Peyer's patch (tissue), 4 donors: ENCODE data around the genes MFSD10 and RGS12.

DNA sequence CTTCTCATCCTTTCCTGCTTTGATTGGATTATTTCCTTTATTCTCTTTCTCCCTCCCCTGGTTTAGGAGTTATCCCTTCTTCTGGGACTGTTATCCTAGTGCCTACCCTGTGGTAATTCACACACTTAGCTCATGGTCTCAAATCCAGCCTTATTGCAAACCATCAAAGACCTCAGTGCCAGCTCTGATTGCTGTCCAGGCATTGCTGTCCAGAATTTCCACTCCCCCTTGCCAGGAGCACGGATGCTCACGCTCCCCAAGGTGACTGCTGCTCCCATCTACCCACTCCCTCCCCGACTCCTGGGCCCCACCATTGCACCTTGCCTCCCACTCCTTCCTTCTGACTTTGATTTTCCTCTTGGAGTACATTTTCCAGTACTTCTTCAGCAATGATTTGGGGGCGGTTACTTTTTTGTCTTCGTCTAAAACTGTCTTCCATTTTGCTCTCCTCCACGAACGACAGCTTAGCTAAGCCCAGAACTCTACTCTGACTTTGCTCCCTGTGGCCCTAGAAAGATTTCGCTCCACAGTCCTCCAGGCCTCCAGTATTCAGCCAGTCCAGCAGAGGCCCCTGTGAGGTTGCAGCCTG, 11.5 kb downstream of the ZFYVE28 start:
- PRO-cap, result no peak
- RAMPAGE, long total RNA, 4 experiments, result start-site peak on the minus strand in 2 of 4 experiments, centred at positions 148 to 284 of the sequence, 6 to 15 reads per replicate

GRCh38 chr4:2412155-2412430, 6.4 kb downstream of the ZFYVE28 start:
- PRO-cap, result no peak
- RAMPAGE, long total RNA, 4 experiments, result no peak in any of the 4 experiments

DNA sequence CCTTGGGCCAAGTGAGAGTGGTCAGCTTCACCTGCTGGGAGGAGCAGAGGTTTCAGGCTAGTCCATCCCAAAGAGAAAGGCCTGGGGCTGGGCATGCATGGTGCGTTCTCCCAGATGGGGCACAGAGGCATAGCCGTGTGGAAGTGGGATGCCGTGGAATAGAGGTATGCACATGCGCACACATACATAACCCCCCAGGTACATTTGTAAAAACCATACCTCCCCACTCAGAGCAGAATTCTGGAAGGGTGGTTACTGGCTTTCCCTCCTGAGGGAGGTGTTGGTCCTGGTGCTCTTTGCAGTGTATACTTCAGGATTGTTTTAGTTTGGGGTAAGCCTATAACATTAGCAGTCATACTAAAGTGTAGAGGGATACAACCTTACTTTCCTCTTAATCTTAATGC, 31.3 kb downstream of the RNF4 start:
- PRO-cap, result no peak
- RAMPAGE, long total RNA, 4 experiments, result no peak in any of the 4 experiments

GRCh38 chr4:2662776-2663297, 93.3 kb downstream of the TNIP2 start:
- PRO-cap, result no peak
- RAMPAGE, long total RNA, 4 experiments, result start-site peak on the plus strand in 1 of 4 experiments, at chr4:2662875-2662955 at its widest, 22 reads per replicate

DNA sequence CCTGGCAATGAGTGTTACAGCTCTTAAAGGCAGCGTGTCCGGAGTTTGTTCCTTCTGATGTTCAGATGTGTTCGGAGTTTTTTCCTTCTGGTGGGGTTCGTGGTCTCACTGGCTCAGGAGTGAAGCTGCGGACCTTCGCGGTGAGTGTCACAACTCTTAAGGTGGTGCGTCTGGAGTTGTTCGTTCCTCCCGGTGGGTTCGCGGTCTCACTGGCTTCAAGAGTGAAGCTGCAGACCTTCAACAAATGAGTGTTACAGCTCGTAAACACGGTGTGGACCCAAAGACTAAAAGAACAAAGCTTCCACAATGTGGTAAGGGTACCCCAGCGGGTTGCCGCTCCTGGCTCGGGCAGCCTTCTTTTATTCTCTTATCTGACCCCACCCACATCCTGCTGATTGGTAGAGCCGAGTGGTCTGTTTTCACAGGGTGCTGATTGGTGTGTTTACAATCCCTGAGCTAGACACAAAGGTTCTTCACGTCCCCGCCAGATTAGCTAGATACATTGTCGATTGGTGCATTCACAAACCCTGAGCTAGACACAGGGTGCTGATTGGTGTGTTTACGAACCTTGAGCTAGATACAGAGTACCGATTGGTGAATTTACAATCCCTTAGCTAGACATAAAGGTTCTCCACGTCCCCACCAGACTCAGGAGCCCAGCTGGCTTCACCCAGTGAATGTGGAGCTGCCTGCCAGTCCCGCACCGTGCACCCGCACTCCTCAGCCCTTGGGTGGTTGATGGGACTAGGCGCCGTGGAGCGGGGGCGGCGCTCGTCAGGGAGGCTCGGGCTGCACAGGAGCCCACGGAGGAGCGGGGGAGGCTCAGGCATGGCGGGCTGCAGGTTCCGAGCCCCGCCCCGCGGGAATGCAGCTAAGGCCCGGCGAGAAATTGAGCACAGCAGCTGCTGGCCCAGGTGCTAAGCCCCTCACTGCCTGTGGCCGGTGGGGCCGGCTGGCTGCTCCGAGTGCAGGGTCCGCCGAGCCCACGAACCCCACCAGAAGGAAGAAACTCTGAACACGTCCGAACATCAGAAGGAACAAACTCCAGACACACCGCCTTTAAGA, 6.6 kb upstream of the TNIP2 start:
- PRO-cap, result no peak
- RAMPAGE, long total RNA, 4 experiments, result no peak in any of the 4 experiments

DNA sequence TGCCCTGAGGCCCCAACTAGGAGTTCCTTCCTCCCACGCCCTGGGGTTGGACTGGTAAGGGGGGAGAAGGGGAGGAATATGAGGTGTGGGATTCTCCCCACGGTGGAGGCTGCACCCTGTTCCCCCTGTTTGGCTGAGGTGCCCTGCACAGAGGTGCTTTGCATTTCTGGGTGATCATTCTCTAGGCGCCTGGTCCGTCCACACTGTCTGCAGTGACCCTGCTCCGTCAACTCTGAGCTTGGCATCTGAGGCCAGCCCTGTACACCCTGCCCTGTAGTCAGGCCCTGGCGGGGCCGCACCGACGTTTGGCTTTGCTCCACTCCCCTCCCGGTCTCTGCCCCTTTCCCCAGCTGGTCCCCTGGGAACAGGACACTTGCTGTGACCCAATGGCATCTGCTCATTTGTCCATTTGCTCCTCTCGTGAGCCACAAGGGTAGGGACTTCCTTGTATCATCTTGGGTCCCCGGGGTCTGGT, 2.4 kb upstream of the SH3BP2 start:
- PRO-cap, result no peak
- RAMPAGE, long total RNA, 4 experiments, result no peak in any of the 4 experiments

GRCh38 chr4:2797588-2798337, 4.9 kb downstream of the SH3BP2 start:
- PRO-cap, result no peak
- RAMPAGE, long total RNA, 4 experiments, result no peak in any of the 4 experiments

GRCh38 chr4:2812803-2813477, 20.1 kb downstream of the SH3BP2 start:
- PRO-cap, result no peak
- RAMPAGE, long total RNA, 4 experiments, result no peak in any of the 4 experiments

DNA sequence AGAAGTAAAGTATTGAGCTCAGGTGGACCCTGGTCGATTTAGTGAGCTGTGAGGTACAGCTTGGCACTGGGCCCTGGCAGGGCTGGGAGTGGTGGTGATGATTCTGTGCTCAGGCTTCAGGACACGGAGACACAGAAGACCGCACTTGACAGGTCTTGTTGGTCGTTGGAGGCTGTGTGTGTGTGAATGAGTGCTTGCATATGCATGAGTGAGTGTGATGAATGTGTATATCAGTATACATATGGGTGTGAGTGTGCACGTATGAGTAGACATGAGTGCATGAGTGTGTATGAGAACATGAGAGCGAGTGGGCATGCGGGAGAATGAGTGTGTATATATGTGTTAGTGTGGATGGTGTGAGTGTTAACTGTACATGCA, 20.6 kb downstream of the SH3BP2 start:
- PRO-cap, result no peak
- RAMPAGE, long total RNA, 4 experiments, result no peak in any of the 4 experiments

DNA sequence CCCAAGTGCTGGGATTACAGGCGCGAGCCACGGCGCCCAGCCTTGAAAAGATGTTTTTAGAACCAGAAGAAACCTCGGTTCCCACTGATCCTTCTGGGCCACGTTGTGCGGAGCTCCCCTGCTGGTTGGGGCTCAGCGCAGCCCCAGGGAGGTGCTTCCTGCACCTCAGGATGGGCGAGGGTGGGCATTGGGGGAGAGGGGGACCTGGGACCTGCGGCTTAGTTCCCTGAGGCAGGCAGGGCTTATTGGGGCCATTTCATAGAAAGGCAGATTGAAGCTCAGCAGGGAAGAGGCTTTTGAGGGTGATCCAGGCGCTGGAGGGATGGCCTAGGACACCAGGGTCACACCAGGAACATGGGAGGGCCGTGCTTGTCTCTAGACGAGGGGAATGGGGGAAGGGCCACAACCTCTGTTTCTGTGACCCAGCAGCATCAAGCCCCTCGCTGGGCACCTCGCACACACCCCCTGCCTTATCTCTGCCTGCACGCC, 6.3 kb upstream of the ADD1 start:
- PRO-cap, result no peak
- RAMPAGE, long total RNA, 4 experiments, result no peak in any of the 4 experiments

DNA sequence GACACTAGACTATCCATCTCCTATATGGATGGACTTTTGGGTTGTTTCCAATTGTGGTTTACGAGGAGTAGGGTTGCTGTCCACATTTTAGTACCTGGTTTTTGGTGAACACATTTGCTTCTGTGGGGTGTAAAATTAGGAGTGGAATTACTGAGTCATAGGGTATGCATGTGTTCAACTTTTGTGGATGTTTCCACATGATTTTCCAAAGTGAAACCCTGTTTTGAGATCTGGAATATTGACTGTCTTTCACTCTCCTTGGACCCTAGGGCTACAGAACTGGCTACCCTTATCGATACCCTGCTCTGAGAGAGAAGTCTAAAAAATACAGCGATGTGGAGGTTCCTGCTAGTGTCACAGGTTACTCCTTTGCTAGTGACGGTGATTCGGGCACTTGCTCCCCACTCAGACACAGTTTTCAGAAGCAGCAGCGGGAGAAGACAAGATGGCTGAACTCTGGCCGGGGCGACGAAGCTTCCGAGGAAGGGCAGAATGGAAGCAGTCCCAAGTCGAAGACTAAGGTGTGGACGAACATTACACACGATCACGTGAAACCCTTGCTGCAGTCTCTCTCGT, 30.0 kb downstream of the MFSD10 start:
- PRO-cap, result no peak
- RAMPAGE, long total RNA, 4 experiments, result start-site peak on the plus strand in 1 of 4 experiments, centred at position 312 of the sequence, 65 reads per replicate

DNA sequence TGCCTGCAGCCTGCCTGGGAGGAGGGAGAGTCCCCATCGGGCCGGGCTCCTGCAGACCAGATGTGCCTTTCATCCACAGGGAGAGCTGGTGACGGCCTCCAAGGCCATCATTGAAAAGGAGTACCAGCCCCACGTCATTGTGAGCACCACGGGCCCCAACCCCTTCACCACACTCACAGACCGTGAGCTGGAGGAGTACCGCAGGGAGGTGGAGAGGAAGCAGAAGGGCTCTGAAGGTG, 19.9 kb downstream of the MFSD10 start:
- PRO-cap, result no peak
- RAMPAGE, long total RNA, 4 experiments, result no peak in any of the 4 experiments

- PRO-cap, result bidirectional peak, plus-strand start at chr4:2934916, minus-strand start at chr4:2934808
- RAMPAGE, long total RNA, 4 experiments, result start-site peak on the plus strand in 3 of 4 experiments, at chr4:2934830-2934916 at its widest, 18 to 46 reads per replicate; start-site peak on the minus strand in 4 of 4 experiments, at chr4:2934779-2934856 at its widest, 31 to 81 reads per replicate
These were observed at the start of gene MFSD10 for GRCh38 chr4:2934705-2935064. TSS of gene MFSD10 (minus strand) at chr4:2934825.

GRCh38 chr4:2942064-2943174, 7.8 kb upstream of the MFSD10 start:
- PRO-cap, result no peak
- RAMPAGE, long total RNA, 4 experiments, result no peak in any of the 4 experiments

DNA sequence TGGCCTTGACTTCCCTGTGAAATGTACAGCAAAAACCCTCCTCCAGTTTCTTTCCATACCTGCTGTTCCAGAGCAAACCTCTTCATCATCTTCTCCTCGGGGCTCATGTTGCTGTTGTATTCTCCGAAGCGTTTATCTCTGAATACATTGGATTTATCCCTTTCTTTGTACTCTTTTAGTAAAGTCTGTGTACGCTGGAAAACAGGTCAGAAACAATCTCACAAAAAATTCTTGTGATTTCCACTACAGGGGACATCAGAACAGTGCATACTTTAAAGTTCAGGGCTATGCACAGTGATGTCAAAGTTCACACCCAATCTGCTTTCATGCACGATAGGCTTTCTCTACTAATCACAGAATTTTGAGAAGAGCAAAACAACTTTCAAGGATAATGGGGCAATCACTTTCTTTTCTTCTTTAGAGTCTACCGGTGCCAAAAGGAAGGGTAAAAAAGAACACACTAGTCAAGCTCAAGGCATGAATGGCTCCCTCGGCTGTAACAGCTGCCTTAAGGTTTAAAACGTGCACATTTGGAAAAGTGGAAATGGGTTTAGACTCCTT, 5.6 kb downstream of the NOP14 start:
- PRO-cap, result no peak
- RAMPAGE, long total RNA, 4 experiments, result no peak in any of the 4 experiments

DNA sequence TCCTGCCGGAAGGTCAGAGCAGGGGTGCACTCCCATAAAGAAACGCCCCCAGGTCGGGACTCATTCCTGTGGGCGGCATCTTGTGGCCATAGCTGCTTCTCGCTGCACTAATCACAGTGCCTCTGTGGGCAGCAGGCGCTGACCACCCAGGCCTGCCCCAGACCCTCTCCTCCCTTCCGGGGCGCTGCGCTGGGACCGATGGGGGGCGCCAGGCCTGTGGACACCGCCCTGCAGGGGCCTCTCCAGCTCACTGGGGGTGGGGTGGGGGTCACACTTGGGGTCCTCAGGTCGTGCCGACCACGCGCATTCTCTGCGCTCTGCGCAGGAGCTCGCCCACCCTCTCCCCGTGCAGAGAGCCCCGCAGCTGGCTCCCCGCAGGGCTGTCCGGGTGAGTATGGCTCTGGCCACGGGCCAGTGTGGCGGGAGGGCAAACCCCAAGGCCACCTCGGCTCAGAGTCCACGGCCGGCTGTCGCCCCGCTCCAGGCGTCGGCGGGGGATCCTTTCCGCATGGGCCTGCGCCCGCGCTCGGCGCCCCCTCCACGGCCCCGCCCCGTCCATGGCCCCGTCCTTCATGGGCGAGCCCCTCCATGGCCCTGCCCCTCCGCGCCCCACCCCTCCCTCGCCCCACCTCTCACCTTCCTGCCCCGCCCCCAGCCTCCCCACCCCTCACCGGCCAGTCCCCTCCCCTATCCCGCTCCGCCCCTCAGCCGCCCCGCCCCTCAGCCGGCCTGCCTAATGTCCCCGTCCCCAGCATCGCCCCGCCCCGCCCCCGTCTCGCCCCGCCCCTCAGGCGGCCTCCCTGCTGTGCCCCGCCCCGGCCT, 802 bp upstream of the HTT start:
- PRO-cap, result bidirectional peak, plus-strand start outside the sequence, minus-strand start at position 542 of the sequence
- RAMPAGE, long total RNA, 4 experiments, result no peak in any of the 4 experiments

- PRO-cap, result no peak
- RAMPAGE, long total RNA, 4 experiments, result no peak in any of the 4 experiments
These were observed 47.7 kb downstream of the HTT start for GRCh38 chr4:3121965-3122723.

GRCh38 chr4:3192197-3192858, 56.6 kb upstream of the MSANTD1 start:
- PRO-cap, result no peak
- RAMPAGE, long total RNA, 4 experiments, result no peak in any of the 4 experiments

DNA sequence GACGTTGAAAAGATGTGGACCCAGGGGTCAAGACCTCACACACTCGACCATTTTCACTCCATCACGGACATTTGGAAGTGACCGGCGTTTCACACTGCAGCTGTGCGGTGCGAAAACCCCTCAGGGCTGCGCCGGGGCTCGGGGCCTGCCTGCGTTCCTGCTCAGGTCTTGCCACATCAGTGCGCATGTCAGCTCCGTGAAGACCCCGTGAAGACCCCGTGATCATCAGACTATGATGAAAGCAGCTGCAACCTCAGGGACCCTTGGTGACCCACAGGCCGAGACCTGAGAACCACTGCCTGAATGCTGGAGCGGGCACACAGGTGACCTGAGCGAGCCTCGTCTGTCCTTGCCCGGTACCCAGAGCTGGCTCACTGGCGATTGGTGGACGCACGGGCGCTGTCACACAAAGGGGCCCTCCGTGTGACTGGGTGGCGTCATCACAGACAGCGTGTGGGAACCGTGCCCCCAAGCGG, 12.5 kb downstream of the MSANTD1 start:
- PRO-cap, result unidirectional peak, minus-strand start at position 262 of the sequence
- RAMPAGE, long total RNA, 4 experiments, result no peak in any of the 4 experiments

DNA sequence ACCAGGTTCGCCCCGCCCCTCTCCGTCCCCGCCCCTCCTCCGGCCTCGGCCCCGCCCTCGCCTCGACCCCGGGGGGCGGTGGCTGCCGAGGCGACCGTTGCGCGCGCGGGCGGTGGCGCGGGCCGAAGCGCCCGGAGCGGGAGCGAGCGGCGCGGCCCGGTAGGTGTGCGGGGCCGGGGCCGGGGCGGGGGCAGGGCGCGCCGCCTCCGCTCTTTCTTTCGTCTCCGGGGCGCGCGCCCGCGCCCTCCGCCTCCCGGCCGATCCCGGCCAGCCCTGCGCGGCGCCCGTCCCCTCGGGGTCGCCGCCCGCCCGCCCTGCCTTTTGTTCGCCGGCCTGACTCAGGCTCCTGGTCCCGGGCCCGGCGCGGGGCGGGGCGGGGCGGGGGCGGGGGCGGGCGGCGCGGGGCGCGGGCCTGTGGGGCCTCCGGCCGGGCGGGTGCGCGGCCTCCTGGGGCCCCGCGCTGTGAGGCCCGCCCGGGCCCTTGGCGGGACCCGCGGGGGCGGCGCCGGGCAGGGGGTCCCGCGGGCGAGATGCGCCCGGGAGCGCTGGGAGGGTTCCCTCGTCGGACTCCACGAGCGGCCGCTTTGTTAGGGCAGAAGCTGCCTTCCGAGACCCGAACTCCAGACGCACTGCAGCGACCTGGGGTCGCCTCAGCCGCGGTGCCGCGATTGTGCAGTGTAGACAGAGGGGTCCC, at the start of gene RGS12:
Gene RGS12, plus strand, starts transcription at position 81 of the 694 bp plus-strand sequence.
- PRO-cap, result bidirectional peak, plus-strand start at position 118 of the sequence, minus-strand start outside the sequence; bidirectional peak, plus-strand start at position 407 of the sequence, minus-strand start at position 323 of the sequence
- RAMPAGE, long total RNA, 4 experiments, result start-site peak on the plus strand in 3 of 4 experiments, centred at positions 116 to 121 of the sequence, 17 to 73 reads per replicate